OCI-LY7 (cell line): ENCODE measurements around the gene CHRDL2.

DNA sequence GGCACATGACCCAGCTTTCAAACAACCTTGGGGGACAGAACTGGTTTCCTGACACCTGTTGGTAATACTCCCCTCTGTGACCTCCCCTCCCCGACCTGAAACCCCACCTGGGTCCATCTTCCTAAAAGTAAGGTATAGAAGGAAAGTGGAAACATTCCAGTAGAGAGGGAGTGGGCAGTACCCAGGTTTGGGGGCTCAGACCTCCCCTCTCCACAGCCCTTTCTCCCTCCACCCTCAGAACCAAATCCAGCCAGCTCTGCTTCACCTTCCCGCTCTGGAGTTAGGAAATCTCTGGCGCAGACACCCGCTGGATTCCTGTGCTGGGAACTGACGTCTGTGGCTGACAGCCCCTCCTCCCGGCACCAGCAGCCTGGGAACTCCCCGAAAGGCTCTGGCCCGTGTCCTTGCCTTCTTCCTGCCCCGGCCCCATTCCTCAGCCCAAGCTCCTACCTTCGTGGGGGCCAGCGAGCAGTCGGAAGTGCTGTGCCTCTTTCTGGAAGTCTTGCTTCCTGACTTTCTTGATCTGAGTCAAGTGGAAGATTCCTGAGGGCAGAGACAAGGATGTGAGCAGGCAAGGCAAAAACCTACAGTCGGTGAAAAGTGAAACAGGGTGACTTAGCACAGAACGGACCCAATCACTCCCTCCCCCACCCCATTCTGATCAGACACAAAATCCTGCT, 34.3 kb downstream of the CHRDL2 start:
- PRO-cap, result no peak
- RAMPAGE, long total RNA, result no peak

GRCh38 chr11:74730825-74731920, at the start of gene CHRDL2:
CHRDL2 (minus strand) TSS chr11:74731426.
- PRO-cap, result no peak
- RAMPAGE, long total RNA, result no peak

DNA sequence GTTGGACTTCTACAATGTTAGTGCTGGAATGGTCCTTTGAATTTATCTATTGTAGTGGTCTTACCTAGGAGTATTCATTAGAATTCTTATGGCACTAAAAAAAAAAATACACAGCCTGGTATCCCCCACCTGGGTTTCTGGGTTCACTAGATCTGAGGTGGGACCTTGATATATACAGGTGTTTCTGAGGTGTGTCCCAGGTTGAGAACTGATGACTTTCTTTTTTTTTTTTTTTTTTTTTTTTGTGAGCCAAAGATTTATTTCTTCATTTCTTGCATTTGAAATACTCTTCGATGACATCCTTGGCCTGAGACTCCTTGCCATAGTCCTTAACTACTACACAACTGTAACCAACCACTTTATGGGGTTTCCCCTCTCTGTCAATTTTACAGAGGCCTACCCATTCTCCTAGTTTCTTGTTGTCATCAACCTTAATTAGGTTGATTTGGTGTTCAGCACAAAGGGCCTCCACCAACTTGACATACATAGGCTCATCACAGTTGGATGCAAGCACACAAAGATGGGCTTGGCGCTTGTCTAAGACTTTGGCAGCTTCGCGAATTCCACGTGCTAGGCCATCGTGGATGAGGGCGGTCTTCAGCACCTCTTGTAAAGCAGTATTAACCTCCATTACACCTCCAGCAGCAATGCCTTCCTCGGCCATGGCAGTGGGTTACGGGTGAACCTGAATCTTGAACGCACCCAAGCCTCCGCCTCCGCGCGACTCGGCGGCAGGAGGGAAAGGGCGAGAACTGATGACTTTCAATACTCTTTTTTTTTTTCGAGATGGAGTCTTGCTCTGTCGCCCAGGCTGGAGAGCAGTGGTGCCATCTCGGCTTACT, 3.0 kb upstream of the RNF169 start:
- PRO-cap, result no peak
- RAMPAGE, long total RNA, result no peak

DNA sequence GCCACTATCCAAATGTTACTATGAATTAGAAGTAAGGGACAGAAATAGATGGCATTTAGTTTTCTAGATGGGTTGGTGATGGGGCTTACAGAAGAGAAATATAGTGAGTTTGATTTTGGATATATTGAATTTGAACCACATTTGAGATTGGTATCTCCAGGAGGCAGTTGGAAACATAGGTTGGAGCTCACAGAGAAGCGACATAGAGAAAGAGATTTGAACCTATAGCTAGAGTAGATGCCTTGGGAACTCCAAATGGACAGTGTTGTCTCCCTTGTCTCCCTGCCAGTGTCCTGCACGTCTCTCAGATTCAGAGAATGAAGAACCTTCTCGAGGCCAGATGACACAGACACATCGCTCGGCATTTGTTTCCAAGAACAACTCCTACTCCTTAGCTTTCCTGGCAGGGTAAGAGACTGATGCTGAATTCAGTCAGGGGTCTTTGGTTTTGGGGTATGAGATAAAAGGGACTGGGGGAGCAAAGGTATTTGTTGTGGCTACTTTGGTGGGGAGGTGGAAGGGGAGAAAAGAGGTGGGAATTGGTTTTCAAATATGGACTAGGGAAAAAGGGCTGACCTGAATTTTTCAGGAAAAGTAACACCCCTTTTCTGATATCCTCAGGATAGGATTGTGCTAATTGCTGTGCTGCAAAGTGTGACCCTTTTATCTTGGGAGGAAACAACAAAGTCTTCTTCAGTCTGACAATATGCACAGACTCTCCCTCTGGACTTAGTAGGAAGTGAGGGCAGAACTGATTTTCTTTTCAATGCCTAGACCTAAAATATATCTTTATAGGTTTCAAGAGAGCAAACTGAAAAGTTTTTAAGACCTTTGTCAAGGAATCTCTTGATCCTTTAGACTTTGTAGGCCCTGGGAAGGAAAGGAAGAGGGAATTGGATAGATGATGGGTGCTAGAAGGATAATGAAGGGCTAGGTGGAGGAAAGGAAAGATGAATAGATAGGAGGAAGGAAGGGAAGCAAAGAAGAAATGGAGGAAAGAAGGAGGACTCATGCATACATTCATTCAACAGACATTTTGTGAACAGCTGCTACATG, 69.0 kb downstream of the RNF169 start:
- PRO-cap, result no peak
- RAMPAGE, long total RNA, result no peak

- PRO-cap, result no peak
- RAMPAGE, long total RNA, result no peak
These were observed 93.0 kb downstream of the RNF169 start for GRCh38 chr11:74841357-74842386.

GRCh38 chr11:74910618-74911266, 38.1 kb downstream of the XRRA1 start:
- PRO-cap, result no peak
- RAMPAGE, long total RNA, result no peak

- PRO-cap, result no peak
- RAMPAGE, long total RNA, result no peak
These were observed 8.6 kb downstream of the SLCO2B1 start for GRCh38 chr11:75159389-75159952.

- PRO-cap, result no peak
- RAMPAGE, long total RNA, result no peak
These were observed 32.2 kb upstream of the TPBGL start for GRCh38 chr11:75208360-75208779.

DNA sequence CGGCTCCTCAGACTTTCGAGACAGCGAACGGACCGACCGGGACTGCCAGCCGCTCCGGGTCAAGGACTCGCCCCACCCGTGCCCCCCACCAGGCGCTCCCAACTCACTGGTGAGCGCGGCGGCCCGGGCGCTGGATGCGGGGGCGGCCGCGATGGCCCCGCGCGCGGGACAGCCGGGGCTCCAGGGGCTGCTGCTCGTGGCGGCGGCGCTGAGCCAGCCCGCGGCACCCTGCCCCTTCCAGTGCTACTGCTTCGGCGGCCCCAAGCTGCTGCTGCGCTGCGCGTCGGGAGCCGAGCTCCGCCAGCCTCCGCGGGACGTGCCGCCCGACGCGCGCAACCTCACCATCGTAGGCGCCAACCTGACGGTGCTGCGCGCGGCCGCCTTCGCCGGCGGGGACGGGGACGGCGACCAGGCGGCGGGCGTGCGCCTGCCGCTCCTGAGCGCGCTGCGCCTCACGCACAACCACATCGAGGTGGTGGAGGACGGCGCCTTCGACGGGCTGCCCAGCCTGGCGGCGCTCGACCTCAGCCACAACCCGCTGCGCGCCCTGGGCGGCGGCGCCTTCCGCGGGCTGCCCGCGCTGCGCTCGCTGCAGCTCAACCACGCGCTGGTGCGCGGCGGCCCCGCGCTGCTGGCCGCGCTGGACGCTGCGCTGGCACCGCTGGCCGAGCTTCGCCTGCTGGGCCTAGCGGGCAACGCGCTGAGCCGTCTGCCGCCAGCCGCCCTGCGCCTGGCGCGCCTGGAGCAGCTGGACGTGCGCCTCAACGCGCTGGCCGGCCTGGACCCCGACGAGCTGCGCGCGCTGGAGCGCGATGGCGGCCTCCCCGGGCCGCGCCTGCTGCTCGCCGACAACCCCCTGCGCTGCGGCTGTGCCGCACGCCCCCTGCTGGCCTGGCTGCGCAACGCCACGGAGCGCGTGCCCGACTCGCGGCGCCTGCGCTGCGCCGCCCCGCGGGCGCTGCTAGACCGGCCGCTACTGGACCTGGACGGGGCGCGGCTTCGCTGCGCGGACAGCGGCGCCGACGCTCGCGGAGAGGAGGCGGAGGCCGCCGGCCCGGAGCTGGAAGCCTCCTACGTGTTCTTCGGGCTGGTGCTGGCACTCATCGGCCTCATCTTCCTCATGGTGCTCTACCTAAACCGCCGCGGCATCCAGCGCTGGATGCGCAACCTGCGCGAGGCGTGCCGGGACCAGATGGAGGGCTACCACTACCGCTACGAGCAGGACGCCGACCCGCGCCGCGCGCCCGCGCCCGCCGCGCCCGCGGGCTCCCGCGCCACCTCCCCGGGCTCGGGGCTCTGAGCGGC, 777 bp downstream of the TPBGL start:
- PRO-cap, result no peak
- RAMPAGE, long total RNA, result no peak

GRCh38 chr11:75351384-75351563, 187 bp downstream of the ARRB1 start:
- PRO-cap, result no peak
- RAMPAGE, long total RNA, result no peak

DNA sequence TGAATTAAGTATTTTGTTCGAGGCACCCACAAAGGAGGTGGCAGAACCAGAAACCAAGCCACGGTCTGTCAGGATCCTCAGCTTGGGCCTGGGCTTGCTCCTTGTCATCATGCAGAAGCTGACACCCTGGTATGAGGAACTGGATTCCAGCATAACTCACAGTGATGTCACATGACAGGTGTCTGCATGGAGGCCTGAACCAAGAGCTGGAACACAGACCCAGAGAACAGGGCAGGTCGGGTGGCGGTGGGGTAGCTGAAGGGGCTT, 18.7 kb upstream of the RPS3 start:
- PRO-cap, result no peak
- RAMPAGE, long total RNA, result no peak

GRCh38 chr11:75424417-75424835, 8.6 kb downstream of the KLHL35 start:
- PRO-cap, result no peak
- RAMPAGE, long total RNA, result no peak

- PRO-cap, result no peak
- RAMPAGE, long total RNA, result no peak
These were observed 18.1 kb upstream of the KLHL35 start for GRCh38 chr11:75450966-75451726.

DNA sequence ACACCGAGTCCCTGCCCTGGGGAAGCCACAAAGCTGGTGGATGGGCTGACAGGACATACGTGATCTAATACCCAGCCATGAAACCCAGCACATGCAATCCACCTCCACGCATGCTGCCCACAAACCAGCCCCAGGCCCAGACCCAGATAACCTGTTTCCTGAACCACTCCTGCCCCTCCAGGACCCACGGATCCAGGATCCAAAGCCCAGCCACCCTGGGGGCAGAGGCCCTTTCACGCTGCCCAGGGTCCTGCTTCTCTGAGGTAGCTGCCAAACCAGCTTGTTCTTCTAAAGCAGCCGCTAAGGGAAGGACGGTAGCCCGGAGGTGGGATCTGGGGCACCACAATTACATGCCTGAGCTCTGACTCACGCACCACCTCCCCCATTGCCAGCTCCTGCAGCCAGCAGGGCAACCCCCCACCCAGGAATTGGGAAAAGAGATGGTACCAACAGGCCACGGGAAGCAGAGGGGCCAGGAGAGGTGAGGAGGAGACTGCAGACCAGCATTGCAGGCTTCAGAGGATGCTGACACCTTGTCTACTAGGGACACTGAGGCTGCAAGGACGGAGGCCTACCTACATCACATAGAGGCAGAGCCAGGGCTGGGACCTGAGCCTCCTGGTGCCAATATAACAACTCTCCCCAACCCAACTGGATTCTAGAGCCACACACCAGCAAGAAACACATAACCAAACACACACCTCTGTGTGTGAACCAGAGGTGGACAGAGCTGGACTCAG, 35.1 kb downstream of the GDPD5 start:
- PRO-cap, result no peak
- RAMPAGE, long total RNA, result no peak

DNA sequence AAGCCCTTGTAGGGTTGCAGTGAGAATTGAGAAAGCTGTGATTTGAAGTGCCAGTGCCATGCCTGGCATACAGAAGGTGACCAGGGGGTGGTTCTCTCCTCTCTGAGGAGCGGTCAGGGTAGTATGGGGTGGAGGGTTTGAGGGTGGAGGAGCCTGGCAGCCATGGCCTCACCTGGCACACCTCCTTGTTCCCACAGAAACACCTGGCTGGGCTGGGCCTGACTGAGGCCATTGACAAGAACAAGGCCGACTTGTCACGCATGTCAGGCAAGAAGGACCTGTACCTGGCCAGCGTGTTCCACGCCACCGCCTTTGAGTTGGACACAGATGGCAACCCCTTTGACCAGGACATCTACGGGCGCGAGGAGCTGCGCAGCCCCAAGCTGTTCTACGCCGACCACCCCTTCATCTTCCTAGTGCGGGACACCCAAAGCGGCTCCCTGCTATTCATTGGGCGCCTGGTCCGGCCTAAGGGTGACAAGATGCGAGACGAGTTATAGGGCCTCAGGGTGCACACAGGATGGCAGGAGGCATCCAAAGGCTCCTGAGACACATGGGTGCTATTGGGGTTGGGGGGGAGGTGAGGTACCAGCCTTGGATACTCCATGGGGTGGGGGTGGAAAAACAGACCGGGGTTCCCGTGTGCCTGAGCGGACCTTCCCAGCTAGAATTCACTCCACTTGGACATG, 9.7 kb downstream of the SERPINH1 start:
- PRO-cap, result no peak
- RAMPAGE, long total RNA, result no peak

DNA sequence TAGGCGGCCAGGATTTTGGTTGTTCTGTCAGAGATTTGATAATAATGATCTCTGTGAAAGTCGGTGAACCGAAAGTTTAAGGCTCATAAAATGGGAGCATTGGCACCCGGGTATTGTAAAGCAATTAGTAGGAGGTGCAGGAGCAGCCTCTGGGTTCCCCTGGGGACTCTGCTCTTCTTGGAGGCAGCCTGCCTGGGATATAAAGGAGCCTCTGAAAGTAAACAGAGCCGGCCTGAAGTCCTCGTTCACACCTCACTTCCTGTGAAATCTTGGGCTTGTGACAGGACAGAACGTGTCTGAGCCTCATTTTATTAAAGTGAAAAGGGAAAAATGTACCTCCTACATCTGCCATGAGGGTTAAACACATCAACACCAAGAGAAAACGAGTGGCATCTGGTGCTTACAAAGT, 33.8 kb downstream of the MAP6 start:
- PRO-cap, result no peak
- RAMPAGE, long total RNA, result no peak

DNA sequence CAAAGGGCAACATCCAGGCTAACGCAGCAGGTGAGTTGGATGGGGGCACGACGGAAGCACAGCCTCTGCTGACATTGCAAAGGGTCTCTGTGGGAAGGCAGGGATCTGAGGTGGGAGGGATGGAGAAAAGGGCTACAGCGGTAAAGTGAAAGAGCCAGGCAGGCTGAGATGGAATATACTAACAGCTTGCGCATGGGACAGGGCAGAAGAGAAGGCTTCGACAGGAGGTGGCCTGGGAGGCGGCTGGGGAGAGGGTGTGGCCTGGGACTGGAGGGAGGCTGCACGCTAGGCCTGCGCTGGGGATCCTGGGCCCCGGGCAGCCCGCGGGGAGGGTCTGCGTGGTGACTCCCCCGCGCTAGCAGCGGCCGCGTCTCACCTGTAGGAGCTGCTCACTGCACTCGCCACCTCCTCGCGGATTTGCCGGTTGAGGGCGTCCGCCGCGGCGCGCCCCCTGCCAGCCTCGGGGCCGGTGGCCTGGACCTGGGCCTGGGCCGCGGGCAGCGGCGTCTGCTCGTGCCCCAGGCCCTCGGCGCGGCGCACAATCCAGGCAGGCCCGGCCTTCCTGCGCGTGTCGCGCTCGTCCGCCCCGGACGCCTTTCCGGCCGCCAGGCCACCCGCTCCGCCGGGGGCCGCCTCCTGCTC, 1.6 kb downstream of the MAP6 start:
- PRO-cap, result no peak
- RAMPAGE, long total RNA, result no peak

- PRO-cap, result no peak
- RAMPAGE, long total RNA, result no peak
These were observed 12.7 kb upstream of the UVRAG start for GRCh38 chr11:75802252-75802726.

DNA sequence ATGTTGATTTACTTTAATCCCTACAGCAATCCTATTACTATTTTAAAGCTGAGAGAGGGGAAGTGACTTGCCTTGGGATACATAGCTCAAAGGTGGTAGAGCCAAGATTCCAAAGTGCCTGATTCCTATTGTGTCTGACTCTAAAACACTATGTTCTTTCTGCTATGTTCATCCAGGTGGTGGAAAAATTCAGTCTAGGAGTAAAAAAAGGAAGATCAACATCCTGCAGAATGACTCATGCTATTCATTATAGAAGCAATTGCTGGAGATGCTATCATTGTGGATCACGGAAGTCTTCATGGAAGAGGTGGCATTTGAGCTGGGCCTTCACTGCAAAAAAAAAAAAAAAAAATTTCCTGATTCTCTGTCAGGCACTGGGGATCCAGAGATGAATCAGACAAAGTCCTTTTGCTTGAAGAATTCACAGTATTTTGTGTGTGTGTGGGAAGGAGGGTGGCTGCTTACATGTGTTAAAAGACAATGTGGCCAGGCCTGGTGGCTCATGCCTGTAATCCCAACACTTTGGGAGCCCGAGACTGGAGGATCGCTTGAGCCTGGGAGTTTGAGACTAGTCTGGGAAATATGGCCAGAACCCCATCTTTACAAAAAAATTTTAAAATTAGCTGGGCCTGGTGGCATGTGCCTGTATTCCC, 1.4 kb upstream of the UVRAG start:
- PRO-cap, result no peak
- RAMPAGE, long total RNA, result no peak

- PRO-cap, result bidirectional peak, plus-strand start at chr11:75815929, minus-strand start at chr11:75815650
- RAMPAGE, long total RNA, result no peak
These were observed 532 bp downstream of the UVRAG start for GRCh38 chr11:75815315-75816168.